ENCODE measurements around the gene GALNT2.

GRCh38 chr1:228911190-228911899 lies 176.1 kb downstream of the RHOU start:
- PRO-cap, result no peak

DNA sequence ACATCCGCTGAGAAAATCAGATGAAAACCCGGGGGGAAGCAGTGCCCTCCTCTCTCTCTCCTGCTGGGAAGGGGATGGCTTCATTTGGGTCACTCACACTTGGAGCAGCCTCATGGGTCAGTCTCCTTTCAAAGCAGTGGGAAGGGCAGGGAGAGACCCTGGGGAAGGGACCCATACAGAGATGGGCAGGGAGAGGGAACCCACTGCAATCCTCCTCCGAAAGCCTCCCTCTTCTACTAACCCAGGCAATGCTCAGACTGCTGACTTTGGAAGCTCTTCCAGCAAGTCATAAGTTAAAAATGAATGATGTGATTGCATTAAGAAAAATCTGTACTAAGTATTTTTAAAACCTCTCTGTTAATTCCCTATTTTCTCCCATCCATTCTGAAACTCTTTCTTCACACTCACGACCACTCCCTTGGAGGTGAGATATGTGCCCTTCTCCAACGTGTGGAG lies 185.2 kb downstream of the RHOU start:
- PRO-cap, result unidirectional peak, minus-strand start at position 235 of the sequence

- PRO-cap, result no peak
Measured at GRCh38 chr1:228949601-228950101, 214.4 kb downstream of the RHOU start.

- PRO-cap, result no peak
Measured at GRCh38 chr1:229069991-229070664, 200.8 kb upstream of the RAB4A start.

DNA sequence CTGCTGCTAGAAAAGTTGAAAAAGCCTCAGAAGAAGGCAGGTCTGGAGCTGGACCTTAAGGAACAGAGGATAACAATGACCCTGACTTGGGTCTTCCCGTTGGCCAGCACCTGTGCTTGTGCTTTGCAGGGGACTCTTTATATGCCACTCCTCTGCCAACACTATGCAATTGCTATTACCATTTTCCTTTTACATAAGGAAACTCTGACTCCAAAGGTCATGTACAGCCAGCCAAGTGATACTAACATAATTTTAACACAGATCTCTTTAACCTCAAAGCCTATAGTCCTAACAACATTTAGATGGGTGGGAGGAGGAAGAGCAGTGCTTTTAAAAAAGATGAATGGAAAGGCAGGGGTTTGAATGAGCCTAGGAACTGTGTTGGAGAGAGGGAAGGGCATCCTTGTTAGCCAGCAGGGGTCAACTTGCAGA lies 106.5 kb upstream of the RAB4A start:
- PRO-cap, result no peak

GRCh38 chr1:229204666-229205816 lies 65.9 kb upstream of the RAB4A start:
- PRO-cap, result unidirectional peak, minus-strand start at chr1:229205428

DNA sequence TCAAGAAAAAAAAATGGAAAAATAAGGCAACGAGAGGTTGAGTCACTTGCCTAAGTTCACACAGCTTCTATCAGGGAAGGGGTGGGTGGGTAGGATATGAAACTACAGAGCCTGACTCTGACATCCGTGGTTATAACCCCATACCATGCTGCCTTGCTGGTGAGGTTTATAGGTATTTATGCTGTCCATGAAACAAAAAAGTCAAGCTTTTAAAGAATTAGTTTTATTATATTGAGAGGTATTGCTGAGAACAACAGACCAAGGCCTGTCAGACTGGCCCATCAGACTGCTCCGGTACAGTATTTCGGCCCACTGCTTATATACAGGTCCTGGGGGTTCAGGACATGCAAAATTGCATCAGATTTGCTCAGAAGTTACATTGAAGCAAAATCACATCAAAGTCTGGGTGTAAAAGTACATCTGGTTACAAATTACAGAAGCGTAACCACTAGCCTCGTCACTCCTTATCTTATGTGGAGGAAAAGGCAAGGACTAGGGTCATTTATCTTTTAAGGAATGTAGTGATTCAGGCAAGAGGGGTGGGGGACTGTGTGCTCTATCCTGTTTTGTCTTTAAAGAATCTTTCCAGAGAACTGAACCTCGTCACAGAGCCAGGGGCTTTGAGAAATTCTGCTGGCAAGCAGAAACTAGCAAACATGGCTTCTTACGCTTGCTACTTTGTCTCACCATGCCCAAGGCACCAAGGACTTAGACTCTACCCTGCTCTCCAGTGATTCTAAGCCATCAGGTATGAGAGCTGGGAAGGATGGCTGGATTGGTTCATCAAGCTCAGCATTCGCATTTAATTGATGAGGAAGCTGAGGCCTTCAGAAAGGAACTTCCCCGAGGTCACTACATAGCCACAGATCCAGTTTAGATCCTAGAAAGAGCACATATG lies 61.2 kb upstream of the RAB4A start:
- PRO-cap, result no peak

DNA sequence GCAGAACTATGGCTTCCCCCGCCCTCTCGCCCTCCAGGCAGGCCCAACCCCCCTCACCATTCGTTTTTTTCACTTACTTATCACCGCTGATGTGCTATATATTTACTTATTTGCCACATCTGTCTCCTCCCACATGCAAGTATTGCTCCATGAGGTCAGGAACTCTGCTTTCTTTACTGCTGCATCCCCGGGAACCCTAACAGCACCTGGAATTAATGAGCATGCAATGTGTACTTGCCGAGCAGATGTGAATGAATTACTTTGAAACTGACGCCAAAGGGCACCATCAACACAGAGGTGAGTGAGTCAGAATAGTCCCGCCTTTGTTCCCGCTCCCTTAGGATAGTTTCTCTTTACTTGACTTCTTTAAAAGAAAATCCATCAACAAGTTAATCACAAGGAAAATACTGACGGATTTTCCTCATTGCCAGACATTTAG lies 17.7 kb upstream of the RAB4A start:
- PRO-cap, result no peak

- PRO-cap, result no peak
Measured at GRCh38 chr1:229299747-229301068, 29.3 kb downstream of the RAB4A start.

- PRO-cap, result no peak
Measured at GRCh38 chr1:229340370-229340815, 2.5 kb downstream of the CCSAP start.

- PRO-cap, result no peak
Measured at GRCh38 chr1:229410687-229411587, 23.0 kb downstream of the ACTA1 start.

GRCh38 chr1:229559521-229559944 lies 1.0 kb upstream of the ABCB10 start:
- PRO-cap, result no peak

- PRO-cap, result bidirectional peak, plus-strand start at chr1:229579204, minus-strand start at chr1:229579090
Measured at GRCh38 chr1:229578895-229579612, 20.5 kb upstream of the ABCB10 start.

- PRO-cap, result no peak
Measured at GRCh38 chr1:229753680-229754273, 127.7 kb downstream of the URB2 start.

DNA sequence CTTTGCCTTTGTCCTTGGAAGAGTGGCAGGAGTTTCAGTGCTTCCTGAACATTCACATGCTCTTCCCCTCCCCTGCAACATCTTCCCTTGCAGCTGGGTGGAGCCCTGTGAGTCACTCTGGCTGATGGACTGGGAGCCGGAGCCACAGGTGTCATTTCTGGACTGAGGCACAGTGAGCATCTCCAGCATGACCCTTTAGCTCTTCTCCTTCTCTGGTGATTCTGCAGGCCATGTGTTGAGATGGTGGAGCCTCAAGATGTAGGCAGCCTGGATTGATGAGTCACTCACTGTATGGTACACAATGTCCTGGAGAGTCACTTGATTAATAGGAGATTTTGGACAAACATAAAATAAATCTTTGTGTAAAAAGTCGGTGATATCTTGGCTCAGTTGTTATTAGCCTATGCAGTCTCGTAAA lies 217.8 kb downstream of the URB2 start:
- PRO-cap, result no peak

- PRO-cap, result bidirectional peak, plus-strand start at chr1:230067263, minus-strand start at chr1:230067154
Measured at GRCh38 chr1:230066323-230067431, at the start of gene GALNT2. GALNT2 (plus strand) TSS chr1:230067238.

DNA sequence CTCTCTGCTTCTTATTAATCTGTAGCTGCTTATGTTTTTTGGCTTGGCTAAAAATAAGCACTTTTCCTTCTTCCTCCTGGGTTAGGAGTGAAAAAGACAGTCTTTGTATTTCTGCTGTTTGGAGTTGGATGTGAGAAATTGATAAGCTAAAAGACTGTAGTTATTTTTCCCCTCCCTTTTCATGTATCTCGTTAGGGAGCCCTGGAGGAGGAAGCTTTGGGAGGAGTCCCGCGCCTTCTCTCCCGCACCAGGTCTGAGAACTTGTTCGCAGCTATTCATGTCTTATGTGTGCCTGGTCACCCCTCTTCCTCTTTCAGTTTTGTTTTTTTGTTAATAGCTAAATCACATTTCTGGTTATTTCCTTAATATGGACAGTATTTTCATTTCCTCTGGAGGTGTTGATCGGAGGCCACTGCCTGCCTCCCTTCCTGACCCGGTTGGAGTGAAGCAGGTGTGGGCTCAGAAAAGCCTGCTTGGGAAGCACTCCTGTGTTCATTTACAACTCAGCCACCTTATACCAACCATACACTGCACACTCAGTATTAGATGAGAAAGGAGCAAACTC lies 79.1 kb downstream of the GALNT2 start:
- PRO-cap, result unidirectional peak, minus-strand start at position 255 of the sequence

DNA sequence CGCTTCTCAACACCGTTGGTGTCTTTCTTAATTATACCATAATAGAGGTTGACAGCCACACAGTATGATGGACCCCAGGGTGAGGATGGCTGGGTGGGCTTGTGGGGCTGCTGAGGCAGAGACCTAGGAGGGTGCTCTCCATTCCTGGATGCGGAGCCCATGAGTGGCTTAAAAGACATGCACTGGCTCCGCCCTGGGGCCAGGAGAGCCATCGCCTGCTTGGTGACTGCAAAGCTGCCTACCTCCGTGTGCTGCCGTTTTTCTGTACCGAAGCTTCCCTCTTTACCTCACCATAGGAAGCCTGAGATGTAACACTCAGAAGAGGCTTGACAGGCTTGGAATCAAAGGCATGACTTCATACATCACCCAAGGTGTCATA lies 82.9 kb downstream of the GALNT2 start:
- PRO-cap, result no peak

GRCh38 chr1:230171905-230172510 lies 105.0 kb downstream of the GALNT2 start:
- PRO-cap, result bidirectional peak, plus-strand start at chr1:230172240, minus-strand start at chr1:230172093

DNA sequence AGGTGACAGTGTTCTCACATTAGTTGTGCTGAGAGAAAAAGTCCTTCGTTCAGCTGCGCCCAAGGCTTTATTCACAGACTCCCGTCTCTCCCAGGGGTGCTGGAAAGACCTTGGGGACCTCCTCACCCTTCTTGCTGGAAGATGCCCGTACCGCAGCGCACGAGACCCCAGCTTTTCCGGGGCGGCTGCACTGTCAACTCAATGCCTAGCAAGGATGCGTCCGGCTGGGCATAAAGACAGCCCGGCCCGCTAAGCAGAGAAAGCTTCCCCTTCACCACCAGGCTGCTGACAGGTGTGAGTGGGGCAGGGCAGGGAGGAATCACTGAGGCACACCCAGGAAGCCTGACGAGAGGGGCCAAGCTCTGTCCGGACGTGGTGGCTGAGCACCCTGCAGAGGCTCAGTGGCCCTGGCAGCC lies 125.3 kb downstream of the PGBD5 start:
- PRO-cap, result no peak